ENCODE measurements around the genes FAM240A and SETD2.

GRCh38 chr3:46498763-46499374 lies 1.1 kb downstream of the RTP3 start:
- RRBS = no CpG with 5 or more reads among the region's 6 CpGs

- RRBS = no CpG with 5 or more reads among the region's 5 CpGs
These were observed 20.2 kb downstream of the LRRC2 start for GRCh38 chr3:46545700-46546441.

- RRBS = no CpG with 5 or more reads among the region's 24 CpGs
These were observed 7.7 kb downstream of the LRRC2 start for GRCh38 chr3:46558101-46559137.

- RRBS = no CpG with 5 or more reads among the region's 2 CpGs
These were observed 4.7 kb downstream of the LRRC2 start for GRCh38 chr3:46561349-46561932.

DNA sequence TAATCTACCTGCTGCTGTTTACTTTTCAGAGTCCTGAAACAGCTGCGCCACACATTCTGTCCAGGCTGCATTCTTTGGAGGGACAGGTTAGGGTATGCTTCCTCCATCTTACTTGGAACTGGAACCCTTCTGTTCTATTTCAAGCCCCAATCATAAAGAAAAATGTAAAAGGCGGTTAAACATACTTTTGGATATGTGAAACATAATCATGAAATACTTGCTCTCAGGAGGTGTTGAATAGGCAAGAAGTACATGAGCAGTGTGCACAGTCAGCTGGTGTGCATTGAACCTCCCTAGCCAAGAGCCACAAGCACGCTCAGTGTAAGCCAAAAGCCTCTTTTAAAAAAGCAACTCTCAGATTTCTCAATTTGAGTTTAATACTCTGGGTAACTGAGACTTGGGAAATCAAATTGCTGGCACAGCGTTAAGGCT lies at the start of gene FAM240A:
Gene FAM240A (plus strand): TSS at position 408 of the 432 bp plus-strand sequence.
- RRBS = no CpG with 5 or more reads among the region's 4 CpGs

GRCh38 chr3:46625106-46625468 lies 12.8 kb downstream of the FAM240A start:
- RRBS = no CpG with 5 or more reads among the region's 3 CpGs

GRCh38 chr3:46628851-46629443 lies 16.6 kb downstream of the FAM240A start:
- RRBS = no CpG with 5 or more reads among the region's 13 CpGs

DNA sequence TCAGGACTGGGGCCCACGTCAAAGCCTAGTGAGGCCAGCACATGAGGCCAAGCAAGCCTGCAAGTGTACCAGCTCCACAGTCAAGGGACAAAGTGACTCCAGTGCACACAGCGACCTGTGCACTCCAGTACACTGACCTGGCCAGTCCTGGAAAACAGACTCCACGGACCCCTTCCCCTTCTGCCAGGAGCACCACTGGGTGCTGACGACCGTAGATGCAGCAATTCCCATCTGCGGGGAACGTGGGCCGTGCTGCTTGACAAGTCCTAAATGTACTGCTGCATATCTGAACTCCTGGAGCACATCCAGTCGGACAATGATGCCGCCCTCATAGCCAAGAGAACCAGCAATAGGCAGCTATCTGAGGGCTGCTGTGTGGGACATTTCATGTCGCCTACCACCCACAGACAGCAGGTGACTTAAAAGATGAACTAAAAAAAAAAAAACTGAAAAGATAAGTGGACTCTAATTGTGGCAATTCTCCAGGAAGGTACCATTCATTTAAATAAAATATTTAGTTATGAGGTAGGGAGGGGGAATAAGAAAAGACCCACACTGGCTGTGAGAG lies 28.6 kb downstream of the ALS2CL start:
- RRBS = no CpG with 5 or more reads among the region's 11 CpGs

- RRBS = no CpG with 5 or more reads among the region's 10 CpGs
These were observed 45.8 kb downstream of the CCDC12 start for GRCh38 chr3:46930536-46931432.

- RRBS = no CpG with 5 or more reads among the region's 9 CpGs
These were observed 10.9 kb downstream of the NBEAL2 start for GRCh38 chr3:46990022-46991142.

GRCh38 chr3:47003558-47004016 lies 24.1 kb downstream of the NBEAL2 start:
- RRBS = no CpG with 5 or more reads among the region's 11 CpGs

DNA sequence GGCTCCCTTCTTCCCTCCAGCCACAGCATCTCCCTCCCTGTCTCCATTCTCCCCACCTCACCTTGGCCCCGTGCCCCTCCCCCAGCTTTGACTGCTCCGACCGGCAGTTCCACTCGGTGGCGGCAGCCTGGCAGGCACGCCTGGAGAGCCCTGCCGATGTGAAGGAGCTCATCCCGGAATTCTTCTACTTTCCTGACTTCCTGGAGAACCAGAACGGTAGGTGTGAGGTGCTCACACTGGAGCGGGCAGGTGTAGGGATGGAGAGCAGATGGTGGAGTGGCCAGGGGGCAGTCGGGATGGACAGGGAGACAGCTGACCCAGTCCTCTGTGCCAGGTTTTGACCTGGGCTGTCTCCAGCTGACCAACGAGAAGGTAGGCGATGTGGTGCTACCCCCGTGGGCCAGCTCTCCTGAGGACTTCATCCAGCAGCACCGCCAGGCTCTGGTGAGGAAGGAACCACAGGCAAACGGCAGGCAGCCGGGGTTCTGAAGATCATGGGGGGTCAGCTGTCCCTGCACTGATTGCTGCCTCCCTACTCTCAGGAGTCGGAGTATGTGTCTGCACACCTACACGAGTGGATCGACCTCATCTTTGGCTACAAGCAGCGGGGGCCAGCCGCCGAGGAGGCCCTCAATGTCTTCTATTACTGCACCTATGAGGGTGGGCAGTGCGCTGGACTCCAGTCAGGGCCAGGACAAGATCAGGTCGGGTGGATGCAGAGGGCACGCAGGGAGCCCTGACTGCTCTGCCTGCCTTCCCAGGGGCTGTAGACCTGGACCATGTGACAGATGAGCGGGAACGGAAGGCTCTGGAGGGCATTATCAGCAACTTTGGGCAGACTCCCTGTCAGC lies 26.2 kb downstream of the NBEAL2 start:
- RRBS = 57% methylated on average over 5 of the region's 28 CpGs

- RRBS = no CpG with 5 or more reads among the region's 5 CpGs
These were observed 40.6 kb downstream of the NBEAL2 start for GRCh38 chr3:47020023-47020570.

- RRBS = no CpG with 5 or more reads among the region's 13 CpGs
These were observed 40.7 kb downstream of the SETD2 start for GRCh38 chr3:47123271-47123635.

DNA sequence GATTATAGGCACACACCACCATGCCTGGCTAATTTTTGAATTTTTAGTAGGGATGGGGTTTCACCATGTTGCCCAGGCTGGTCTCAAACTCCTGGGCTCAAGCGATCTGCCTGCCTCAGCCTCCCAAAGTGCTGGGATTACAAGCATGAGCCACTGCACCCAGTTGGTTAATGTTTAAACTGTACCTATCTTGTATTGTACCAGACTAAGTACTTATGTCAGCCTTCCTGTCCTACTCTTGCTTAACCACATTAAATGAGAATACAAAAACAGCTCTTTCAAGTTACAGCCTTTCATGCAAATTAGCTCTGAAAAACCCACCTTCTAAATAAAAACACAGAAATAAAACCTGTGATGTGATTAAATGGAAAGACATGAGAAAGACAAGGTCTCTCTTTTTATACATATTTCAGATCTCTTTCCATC lies 22.8 kb downstream of the SETD2 start:
- RRBS = no CpG with 5 or more reads among the region's 1 CpG

DNA sequence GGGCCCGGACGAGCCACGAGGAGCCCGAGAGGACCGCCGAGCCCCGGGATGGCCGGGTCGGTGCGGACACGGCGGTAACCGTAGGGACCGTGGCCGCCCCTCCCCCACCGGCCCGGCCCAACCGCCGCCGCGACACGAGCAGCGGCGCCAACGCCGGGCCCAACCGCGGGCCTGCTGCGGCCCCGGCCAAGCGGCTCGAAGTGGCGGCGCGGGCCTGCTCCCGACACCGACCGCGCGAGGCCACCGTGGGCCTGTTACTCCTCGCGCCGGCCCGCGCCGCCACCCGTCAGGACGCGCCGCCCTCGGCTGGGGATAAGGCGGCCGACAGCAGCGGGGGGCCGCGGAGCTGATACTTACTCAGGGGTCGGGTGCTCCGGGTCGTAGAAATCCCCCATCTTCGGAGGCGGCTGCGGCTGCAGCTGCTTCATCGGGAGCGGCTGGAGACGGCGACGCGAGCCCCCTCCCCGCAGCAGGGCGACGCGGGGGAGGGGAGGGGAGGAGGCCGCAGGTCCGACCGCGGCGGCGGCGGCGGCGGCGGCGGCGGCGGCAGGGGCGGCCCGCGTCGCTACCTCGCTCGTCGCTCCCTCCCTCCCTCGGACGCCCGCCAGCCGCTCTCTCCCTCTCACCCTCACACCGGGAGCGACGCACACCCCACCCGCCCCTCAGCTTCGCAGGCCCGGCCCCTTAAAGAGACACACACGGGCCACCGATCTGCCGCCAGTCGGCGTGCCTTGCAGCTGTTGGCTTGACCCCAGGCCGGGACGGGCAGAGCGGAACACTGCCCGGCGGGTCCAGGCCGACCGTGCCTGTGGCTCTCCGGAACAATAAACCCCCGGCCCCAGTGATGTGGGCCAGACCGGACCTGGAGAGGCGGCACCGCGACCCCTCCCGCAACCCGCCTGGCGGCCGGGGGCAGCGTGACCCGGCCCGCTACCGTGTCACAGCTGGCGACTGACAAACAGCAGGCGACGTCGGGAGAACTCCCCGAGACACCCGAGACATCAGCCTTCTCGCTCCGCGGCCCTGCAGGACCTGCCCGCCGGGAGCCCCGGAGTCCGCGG lies at the start of gene SETD2:
Gene SETD2 (minus strand): TSS at position 617 of the 1,061 bp plus-strand sequence.
- RRBS = 3% methylated on average over 69 of the region's 143 CpGs

GRCh38 chr3:47165007-47165335 lies 1.1 kb upstream of the SETD2 start:
- RRBS = no CpG with 5 or more reads among the region's 13 CpGs

GRCh38 chr3:47362481-47363183 lies 18.2 kb upstream of the PTPN23 start:
- RRBS = no CpG with 5 or more reads among the region's 9 CpGs

GRCh38 chr3:47409229-47409864 lies 28.5 kb downstream of the PTPN23 start:
- RRBS = no CpG with 5 or more reads among the region's 26 CpGs

All from islet of Langerhans (tissue), 1 donor.